ENCODE data around the genes PPM1E and DHX40.

DNA sequence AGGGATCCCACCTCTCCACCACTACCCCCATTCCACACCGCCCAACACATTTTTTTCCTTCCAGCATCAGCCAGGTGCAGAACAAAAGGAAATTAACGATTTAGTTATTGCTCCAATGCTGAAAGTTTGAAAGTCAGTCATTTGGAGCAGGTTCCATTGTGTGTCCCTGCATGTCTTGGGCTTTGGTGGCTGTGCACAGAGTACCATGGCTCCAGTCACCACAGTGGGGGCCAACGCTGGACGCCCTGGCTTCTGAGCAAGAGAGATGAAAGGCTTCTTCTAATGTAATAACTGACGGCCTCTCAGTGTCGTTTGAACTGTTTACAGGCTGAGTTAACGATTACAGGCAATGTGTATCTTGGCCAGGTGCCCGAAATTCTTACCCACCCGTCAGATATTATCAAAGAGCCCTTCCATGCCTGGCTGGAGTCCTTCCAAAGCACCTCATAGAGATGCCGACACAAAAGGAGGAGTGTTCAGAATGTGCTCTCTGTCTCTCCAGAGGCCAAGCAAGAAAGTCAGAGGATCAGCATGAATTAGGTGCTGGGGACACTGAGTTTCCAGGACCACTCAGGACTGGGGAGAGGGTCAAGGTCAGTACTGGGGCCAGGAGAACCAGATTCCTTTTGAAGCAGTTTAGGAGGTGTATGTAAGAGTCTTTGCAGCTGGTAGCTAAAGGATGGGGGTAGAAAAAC, 25.9 kb downstream of the RNF43 start:
- PRO-cap, 2 experiments: no peak in any of the 2 experiments

DNA sequence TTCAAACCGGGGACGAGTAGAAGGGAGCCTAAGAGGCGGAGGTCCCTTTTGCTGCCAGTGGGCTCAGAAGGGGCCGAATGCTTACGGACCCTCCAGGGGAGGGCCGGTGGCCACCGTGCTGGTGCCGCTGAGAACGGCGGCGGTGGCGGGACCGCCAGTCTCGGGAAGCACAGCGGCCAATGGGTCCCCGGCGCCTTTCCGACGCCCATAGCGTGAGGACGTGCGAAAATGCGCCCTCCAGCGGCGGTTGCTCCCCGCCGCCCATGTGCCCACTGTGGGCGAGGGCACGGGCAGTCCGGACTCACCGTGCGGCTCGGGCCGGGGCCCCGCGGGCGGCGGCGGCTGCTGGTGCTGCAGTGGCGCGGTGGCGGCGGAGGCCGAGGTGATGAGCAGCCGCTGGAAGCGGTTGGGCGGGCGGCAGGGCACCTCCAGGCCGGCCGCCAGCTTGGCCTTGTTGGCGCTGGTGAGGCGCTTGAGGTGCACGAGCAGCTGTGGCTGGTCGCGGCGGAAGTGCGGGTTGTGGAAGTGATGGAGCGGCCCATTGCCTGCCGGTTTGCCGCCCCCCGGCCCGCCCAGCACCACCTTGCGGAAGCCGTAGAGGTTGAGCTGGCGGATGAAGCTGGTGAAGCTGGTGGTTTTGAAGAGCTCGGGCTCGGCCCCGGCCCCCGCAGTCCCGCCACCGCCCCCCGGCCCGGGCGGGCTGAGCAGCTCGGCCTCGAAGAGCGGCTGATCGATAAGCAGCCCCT, 615 bp downstream of the HSF5 start:
- PRO-cap, 2 experiments: no peak in any of the 2 experiments

- PRO-cap, 2 experiments: no peak in any of the 2 experiments
Measured at GRCh38 chr17:58520825-58521252, 6.4 kb upstream of the MTMR4 start.

GRCh38 chr17:58631103-58632257, 60.4 kb downstream of the IGBP1C start:
- PRO-cap, 2 experiments: peak in 2 of 2 experiments; most common plus-strand start chr17:58632140 (in 2); most common minus-strand start chr17:58631836 (in 2)

- PRO-cap, 2 experiments: peak in 2 of 2 experiments; most common plus-strand start chr17:58659556 (in 2); most common minus-strand start chr17:58659297 (in 2)
Measured at GRCh38 chr17:58658516-58659837, 32.9 kb downstream of the IGBP1C start.

GRCh38 chr17:58755422-58756031, at the start of gene PPM1E:
Gene PPM1E, plus strand, starts transcription at chr17:58755854.
- PRO-cap, 2 experiments: peak in 1 of 2 experiments; most common plus-strand start chr17:58755845 (in 1)

DNA sequence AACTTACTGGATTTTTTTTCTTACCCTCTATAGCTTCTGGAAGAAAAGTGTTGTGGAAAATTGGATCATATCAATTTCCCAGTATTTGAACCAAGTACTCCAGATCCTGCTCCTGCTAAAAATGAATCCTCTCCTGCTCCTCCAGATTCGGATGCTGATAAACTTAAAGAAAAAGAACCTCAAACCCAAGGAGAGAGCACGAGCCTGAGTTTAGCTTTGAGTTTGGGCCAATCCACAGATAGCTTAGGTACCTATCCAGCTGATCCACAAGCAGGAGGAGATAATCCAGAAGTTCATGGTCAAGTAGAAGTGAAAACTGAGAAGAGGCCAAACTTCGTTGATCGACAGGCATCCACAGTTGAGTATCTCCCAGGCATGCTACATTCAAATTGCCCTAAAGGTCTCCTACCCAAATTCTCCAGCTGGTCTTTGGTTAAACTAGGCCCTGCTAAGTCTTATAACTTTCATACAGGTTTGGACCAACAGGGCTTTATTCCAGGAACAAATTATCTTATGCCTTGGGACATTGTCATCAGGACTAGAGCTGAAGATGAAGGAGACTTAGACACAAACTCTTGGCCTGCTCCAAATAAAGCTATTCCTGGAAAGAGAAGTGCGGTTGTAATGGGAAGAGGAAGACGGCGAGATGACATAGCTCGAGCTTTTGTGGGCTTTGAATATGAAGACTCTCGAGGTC, 3.0 kb downstream of the SMG8 start:
- PRO-cap, 2 experiments: no peak in any of the 2 experiments

DNA sequence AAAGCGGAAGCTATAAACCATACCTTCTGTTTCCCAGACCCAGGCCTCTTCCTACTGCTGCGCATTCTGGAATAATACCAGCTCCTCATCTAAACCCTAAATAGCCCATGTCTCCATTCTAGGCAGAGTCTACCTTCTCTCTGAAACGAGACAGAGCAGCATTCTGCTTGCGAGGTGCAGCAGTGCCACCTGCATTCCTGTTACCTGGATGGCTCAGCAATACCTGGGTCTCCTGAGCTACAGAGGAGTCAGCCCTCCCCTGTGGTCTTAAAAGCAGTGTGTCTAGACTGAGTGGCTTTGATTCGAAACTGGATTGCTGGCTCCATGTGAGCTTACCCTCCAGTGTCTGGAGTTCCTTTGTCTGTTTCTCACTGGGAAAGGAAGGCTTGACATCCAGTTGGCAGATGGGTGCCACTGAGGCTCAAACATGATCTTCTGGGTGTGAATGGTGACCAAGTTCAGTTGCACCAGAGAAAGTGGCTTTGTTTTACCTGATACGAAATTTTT, 6.5 kb downstream of the YPEL2 start:
- PRO-cap, 2 experiments: no peak in any of the 2 experiments

- PRO-cap, 2 experiments: peak in 2 of 2 experiments; most common plus-strand start chr17:59428206 (in 1); most common minus-strand start chr17:59428094 (in 2)
Measured at GRCh38 chr17:59427887-59428469, 96.5 kb downstream of the YPEL2 start.

GRCh38 chr17:59431508-59432090, 100.1 kb downstream of the YPEL2 start:
- PRO-cap, 2 experiments: no peak in any of the 2 experiments

DNA sequence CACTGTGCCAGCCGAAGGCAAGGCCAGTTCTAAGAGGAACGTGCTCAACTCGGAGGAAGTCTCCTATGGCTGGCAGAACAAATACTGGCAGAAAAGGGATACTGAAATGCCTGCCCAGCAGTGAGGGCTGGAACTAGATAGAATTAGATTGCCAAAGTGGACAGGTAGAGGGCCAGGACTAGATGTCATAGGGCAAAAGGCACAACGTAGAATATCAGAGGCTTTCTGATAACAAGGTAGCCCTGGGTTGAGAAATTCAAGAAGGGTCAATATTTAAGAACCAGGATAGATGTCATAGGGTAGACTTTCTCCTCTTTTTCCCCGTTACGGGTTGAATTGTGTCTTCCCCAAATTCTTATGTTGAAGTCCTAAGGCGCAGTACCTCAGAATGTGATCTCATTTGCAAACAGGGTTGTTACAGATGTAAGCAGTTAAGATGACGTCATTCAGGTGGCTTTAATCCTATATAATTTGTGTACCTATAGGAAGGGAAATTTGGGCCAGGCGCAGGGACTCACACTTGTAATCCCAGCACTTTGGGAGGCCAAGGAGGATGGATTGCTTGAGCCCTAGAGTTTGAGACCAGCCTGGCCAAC, 99.6 kb upstream of the DHX40 start:
- PRO-cap, 2 experiments: no peak in any of the 2 experiments

GRCh38 chr17:59530941-59531229, 34.5 kb upstream of the DHX40 start:
- PRO-cap, 2 experiments: no peak in any of the 2 experiments

DNA sequence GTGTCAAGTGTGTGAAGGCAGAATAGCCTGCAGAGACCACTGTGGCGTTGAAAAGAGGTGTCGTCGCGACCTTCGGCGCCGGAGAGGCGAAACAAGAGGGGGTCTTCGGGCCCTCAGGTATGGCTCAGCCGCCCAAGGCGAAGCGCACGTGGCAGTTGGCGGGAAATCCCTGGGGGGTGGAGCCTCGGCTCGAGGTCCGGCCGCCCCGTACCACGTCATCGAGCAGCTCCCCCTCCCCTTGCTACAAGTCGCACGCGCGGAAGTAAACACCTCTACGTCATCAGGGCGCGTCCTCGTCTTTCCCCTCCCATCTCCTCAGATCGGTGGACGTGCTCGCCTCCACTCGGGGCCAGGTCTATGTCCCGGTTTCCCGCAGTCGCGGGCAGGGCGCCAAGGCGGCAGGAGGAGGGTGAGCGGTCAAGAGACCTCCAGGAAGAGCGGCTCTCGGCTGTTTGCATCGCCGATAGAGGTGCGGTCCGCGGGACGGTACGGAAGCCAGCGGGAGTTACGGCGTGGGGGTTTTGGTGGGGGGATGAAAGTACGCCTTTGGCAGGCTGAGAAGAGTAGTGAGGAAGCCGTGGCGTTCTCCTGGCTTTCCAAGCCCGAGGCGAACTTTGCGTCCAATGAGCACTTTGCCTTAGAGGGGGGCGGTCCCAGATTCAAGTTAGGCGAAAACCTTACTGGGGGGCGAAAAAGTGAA, at the start of gene DHX40:
TSS of gene DHX40 (plus strand) at position 296 of the 700 bp plus-strand sequence.
- PRO-cap, 2 experiments: peak in 2 of 2 experiments; most common plus-strand start position 318 of the sequence (in 2); most common minus-strand start position 157 of the sequence (in 1)

DNA sequence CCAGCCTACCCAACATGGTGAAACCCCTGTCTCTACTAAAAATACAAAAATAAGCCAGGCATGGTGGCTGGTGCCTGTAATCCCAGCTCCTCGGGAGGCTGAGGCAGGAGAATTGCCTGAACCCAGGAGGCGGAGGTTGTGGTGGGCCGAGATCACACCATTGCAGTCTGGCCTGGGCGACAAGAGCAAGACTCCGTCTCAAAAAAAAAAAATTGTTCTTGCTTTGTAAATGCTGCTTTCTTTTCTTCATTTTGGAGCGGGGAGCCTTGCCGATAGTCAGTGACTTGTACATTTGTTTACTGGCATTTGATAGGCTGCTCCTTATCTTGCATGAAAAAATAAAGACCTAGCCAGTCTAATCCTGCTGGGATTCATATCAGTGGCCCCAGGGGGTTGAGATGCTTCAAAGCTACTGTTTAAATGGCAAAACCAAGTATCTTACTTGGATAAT, 3.3 kb upstream of the CLTC start:
- PRO-cap, 2 experiments: no peak in any of the 2 experiments

- PRO-cap, 2 experiments: no peak in any of the 2 experiments
Measured at GRCh38 chr17:59696997-59697471, 10.2 kb downstream of the PTRH2 start.

DNA sequence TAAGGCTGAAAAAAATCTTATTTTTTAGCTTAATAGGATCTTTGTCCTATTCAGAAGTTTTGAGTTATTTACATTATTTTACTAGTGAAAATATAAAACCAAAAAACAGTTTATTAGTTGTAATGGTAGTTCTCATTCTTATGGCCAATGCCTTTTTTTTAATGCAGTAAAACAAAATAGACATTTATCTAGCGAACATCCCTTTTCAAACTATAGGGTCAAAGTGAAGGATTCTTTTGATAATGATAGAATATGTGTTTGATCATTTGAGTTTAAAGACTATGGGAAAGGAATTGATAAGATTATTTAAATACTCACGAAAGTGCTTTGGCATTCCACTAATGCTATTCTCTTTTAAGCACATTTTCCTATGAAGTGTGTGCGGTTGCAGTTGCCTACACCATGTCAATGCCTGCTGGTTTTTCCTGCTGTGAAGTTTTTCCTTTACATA, 78.6 kb downstream of the VMP1 start:
- PRO-cap, 2 experiments: no peak in any of the 2 experiments

- PRO-cap, 2 experiments: peak in 1 of 2 experiments; most common plus-strand start chr17:59786781 (in 1); most common minus-strand start chr17:59786576 (in 1)
Measured at GRCh38 chr17:59786453-59787286, 79.2 kb downstream of the VMP1 start.

- PRO-cap, 2 experiments: no peak in any of the 2 experiments
Measured at GRCh38 chr17:59845523-59846175, 47.1 kb downstream of the TUBD1 start.

- PRO-cap, 2 experiments: no peak in any of the 2 experiments
Measured at GRCh38 chr17:59958597-59959544, 5.7 kb downstream of the RNFT1 start.

- PRO-cap, 2 experiments: no peak in any of the 2 experiments
Measured at GRCh38 chr17:60153779-60154653, 4.2 kb downstream of the CA4 start.

All from heart right ventricle (tissue), 2 donors.